Tongue (tissue), 2 donors: ENCODE measurements around a stretch of chr4.

GRCh38 chr4:126574870-126575107 lies 1058.0 kb upstream of the INTU start:
- RAMPAGE, long total RNA, result no peak

GRCh38 chr4:126779147-126780492 lies 853.1 kb upstream of the INTU start:
- RAMPAGE, long total RNA, result no peak

DNA sequence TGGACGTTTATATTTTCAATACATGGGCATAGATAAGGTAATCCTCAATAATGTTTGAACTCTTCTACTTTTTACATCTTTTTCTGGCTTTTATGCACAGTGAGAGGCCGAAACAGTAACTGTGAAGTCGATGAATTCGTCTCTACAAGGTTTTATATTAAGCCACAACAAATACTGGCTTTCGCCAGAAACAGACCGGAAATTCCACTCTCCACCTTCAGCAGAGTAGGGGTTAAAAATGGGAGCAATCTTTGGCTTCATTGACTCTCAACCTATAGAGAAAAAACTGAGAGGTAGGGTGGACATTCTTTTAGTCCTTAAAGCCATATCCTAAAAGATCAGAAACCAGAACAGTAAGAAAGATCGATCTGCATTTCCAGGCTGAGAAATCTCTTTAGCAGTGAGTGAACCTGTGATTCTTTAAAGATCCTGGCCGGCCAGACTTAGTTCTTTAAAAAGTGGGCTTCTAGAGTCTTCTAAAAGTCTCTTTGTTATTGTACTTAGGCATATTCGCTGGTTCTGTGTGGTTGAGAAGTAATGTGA lies 1.9 kb downstream of the HSPA4L start:
- RAMPAGE, long total RNA, result no peak

GRCh38 chr4:127898256-127898945 lies 17.7 kb downstream of the PLK4 start:
- RAMPAGE, long total RNA, result no peak

DNA sequence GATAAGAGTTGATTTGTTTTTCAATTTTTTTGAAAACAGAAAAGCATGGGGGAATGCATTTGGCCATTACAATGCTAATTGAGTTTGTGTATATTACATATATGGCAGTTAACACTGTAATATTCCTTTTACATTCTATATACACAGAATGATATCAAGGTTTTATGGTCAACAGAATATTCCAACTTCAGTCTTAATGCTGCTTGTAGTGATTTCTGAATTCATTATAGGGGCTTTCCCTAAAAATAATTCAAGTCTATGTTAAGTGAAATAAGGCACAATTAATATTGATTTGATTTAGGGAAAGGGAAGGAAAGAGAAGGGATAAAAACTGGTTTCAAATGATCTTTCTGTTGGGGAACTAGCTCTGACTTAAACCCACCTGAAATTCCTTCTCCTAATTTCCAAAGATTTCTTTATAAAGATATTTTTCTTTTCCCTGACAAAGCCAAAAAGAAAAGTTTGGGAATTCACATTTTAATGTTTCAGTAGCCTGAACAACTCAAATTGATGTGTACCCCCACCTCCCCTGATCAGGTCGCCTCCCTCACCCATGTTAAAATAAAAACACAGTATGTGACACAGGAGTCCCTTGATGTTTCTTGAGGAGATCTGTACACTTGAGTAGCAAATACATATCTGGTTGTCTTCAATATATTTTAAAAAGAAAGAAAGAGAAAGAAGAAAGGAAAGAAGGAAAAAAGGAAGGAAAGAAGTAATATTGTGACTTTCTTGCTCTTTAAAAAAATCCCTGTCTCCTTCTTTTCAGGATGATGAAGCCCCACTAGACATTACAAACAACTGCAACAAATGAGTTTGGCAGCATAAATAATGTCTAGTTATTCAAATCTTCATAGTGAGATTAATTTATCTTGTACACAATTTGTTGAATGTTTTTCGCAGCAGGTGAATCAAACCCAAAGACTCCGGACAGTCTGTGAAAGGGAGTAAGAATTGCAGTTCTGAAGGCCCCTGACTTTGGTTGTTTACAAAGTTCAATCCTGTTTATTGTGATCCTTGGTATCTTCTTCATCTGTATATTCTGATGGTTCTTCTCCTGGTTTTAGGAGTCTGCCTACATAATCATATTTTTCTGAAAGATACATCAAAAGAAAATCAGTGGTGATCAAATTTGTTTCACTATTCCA lies 16.9 kb downstream of the PGRMC2 start:
- RAMPAGE, long total RNA, result no peak

- RAMPAGE, long total RNA, result no peak
Observed at GRCh38 chr4:128737146-128737473, 72.4 kb upstream of the JADE1 start.

- RAMPAGE, long total RNA, result no peak
Observed at GRCh38 chr4:128757539-128758124, 51.9 kb upstream of the JADE1 start.

DNA sequence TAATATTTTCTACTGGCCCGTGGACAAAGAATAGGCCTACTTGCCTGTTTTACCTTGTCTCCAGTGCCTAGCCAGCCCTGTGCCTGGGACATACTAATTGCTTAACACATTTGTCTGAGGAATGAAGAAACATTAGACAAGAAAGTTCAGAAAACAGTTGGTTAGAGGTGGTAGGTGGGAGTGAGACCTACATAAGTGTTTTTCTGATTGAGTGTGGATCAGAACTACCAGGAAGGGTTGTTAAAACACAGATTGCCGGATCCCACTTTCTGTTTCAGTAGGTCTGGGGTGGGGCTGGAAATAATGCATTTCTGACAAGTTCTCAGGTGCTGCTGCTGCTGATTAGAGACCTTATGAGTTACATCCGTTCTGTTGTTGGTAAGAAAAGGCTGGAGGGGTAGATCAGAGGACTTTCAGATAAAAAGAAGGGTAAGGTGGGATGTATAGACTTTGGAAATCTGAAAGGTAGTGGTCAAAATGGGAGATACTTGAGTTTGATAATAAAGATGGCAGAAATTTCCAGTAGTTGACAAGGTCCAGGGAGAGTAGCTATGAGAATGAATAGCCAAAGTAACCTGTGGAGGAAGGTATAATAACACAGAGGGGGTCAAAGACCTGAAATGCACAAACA lies 5.6 kb upstream of the JADE1 start:
- RAMPAGE, long total RNA, result no peak

GRCh38 chr4:130225082-130225509 lies 1129.1 kb downstream of the C4orf33 start:
- RAMPAGE, long total RNA, result no peak

- RAMPAGE, long total RNA, result no peak
Observed at GRCh38 chr4:133150182-133151270, 1.4 kb downstream of the PCDH10 start.

- RAMPAGE, long total RNA, result no peak
Observed at GRCh38 chr4:133153183-133153629, 4.1 kb downstream of the PCDH10 start.

DNA sequence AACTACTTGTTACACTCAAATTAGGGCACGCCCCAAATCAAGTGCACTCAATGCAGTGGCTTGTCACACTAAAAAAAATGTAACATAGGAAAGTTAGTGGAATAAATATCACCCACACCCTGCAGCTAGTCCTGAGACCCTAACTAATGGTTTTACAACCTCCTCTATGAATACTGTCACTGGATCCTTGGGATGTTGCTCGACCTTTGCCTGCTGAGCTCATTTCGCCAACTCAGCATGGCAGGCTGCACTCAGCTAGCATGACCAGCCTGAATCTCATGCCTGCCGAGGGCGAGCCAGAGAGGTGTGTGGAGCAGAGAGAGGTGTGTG lies 410.7 kb downstream of the PCDH10 start:
- RAMPAGE, long total RNA, result no peak

- RAMPAGE, long total RNA, result no peak
Observed at GRCh38 chr4:133578830-133579144, 429.7 kb downstream of the PCDH10 start.

DNA sequence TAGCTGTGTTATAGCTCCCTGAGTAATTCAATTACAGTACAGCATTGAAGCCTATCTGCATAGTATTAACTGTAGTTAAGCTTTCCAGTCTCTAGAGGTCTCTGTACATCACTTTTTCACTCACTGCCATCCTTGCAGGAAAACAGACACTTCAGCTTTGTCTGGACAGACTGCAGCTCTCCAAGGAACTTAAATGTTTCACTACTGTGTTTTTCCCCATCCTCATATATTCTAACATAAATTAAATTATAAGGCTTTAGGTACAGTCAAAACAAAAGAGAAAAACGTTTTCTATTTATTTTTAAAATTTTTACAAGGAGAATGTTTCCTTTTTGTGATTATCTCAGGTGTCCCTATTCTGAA lies 407.9 kb downstream of the PCDH18 start:
- RAMPAGE, long total RNA, result no peak

- RAMPAGE, long total RNA, result no peak
Observed at GRCh38 chr4:138241390-138241672, 818 bp downstream of the SLC7A11 start.

GRCh38 chr4:138666436-138666930 lies 349.1 kb upstream of the NOCT start:
- RAMPAGE, long total RNA, result no peak

- RAMPAGE, long total RNA, result no peak
Observed at GRCh38 chr4:138864930-138865446, 150.6 kb upstream of the NOCT start.

- RAMPAGE, long total RNA, result no peak
Observed at GRCh38 chr4:138939739-138940179, 75.8 kb upstream of the NOCT start.

- RAMPAGE, long total RNA, result no peak
Observed at GRCh38 chr4:139083318-139084108, 67.9 kb downstream of the NOCT start.

DNA sequence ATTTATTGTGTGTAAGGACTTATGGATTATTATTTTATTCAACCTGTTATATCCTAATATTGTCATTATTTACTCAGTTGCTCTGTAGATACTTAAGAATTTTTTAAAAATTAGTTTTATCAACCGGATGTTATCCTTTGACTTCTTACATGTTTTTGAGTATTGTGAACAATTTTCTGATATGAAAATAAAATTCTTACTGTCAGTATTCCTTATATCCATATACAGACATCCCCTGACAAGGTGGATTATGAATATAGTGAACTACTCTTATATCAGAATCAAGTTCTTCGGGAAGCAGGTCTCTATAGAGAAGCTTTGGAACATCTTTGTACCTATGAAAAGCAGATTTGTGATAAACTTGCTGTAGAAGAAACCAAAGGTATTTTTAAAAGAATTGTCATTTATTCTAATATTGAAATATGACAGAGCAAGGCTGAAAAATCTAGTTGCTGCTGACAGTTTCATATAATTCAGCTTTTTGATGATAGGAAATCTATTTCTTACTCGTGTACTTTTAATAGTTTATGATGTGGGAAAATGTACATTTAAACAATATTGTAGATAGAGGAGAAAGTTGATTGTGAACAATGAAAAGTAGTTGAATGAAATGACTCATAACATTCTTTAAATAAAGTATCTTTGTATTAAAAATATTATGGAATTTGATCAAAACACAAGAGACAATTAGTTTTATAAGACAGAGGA lies 41.8 kb upstream of the NDUFC1 start:
- RAMPAGE, long total RNA, result no peak